Gallbladder (tissue), 1 donor: ENCODE data around the gene PLPP7.

DNA sequence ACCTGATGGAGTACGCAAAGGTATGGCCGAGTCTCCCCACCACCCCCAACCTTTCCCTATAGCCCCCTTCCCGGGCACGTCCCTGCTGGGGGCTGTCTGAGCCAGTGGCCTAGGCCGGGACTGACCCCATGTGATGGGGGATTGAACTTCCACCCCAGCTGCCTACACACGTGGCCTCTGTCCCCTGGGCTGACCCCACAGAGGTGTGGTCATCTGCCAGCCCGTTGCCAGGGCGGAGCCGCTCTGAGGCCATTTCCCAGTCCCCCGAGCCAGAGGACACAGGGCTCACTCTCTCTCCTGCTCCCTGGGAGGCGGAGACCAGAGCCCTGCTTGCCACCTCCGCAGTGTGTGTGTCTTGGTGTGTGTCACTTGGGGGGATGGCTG lies 22.0 kb downstream of the ASS1 start:
- PRO-cap: no peak

DNA sequence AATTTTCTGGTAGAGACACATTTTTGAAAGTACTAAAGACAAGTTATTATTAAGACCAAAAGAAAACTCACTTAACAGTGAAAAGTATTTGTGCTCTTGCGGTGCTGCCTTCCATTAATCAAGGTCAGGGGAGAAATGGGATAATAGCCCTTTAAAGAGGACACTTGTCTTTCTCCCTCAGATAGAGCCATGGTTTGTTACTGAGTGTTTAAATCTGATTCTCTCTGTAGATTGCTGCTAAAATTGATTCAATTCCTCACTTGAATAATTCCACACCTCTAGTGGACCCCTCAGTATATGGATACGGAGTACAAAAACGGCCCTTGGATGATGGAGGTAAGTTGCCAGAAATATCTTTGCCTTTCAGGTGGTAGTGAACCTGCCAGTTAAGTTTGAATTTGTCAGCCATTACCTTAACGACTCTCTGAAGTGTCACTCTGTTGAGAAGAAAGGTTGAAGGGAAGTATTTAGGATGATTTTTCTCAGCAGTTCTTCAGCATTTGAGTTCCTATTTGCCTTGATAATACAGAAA lies 15.9 kb downstream of the FUBP3 start:
- PRO-cap: no peak

DNA sequence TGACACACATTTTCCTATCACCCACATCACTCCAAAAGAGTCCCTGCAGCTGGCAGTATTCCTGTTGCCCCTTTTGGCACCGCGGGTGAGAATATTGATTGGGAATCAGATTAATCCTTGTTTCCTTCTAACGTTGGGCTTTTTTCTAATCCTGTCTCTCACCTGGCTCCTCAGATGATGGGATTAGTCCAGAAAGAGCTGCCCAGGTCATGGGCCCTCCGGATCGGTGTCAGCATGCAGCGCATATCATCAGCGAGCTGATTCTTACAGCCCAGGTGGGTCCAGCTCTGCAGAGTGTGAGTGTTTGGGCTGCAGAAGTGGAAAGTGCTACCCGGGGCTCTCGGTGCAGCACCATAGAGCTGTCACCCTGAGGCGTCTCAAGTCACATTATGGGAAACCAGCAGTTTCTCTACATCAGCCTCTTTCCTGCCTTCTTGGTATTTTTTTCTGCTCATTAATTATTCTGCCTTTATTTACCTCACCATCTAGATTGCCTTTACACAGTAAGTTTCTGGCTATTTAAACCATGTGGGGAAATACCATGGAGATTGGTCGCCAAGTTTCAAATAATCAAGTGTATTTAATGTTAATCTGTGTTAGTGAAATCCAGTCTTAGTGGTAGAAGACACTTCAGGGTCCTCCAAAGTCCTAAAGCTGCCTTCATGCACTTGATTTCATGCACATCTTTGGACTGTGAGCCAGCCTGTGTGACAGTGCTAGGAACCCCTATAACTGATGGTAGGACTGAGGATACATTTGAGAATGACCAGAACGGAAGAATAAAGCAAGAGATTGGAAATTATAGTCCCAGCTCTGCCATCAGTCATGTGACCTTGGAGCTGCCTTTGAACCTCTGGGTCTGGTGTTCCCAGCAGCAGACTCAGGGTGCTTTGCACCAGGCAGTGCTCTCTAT lies 40.7 kb upstream of the PRDM12 start:
- PRO-cap: no peak

GRCh38 chr9:130681937-130682357 lies 11.6 kb upstream of the EXOSC2 start:
- PRO-cap: no peak

DNA sequence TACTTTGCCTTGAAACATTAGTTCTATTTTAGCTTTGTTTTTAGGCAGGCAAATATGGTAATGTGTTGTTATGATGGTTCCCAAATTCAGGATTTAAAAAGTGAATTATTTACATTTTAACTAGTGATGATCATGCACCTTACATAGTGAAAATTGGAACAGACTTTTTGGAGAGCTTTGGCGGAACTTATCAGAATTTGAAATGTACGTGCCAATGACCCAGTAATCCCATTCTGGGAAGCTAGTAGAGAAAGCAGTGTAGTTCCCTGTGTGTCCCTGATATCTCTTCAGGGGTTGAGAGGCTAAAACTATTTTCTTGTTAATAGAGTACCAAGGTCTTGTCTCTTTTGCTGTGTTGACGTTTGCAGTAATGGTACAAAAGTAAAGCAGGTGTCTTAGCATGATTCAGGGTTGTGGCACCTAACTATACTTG lies 22.0 kb downstream of the EXOSC2 start:
- PRO-cap: no peak

GRCh38 chr9:130768096-130768945 lies 66.7 kb upstream of the ABL1 start:
- PRO-cap: no peak

- PRO-cap: no peak
These were observed 60.3 kb upstream of the ABL1 start for GRCh38 chr9:130774631-130775210.

- PRO-cap: no peak
These were observed 45.9 kb upstream of the ABL1 start for GRCh38 chr9:130788782-130789883.

- PRO-cap: bidirectional peak, plus-strand start at chr9:130835842, minus-strand start at chr9:130835841; bidirectional peak, plus-strand start at chr9:130836262, minus-strand start at chr9:130836115
These were observed 756 bp downstream of the ABL1 start for GRCh38 chr9:130835668-130836351.

DNA sequence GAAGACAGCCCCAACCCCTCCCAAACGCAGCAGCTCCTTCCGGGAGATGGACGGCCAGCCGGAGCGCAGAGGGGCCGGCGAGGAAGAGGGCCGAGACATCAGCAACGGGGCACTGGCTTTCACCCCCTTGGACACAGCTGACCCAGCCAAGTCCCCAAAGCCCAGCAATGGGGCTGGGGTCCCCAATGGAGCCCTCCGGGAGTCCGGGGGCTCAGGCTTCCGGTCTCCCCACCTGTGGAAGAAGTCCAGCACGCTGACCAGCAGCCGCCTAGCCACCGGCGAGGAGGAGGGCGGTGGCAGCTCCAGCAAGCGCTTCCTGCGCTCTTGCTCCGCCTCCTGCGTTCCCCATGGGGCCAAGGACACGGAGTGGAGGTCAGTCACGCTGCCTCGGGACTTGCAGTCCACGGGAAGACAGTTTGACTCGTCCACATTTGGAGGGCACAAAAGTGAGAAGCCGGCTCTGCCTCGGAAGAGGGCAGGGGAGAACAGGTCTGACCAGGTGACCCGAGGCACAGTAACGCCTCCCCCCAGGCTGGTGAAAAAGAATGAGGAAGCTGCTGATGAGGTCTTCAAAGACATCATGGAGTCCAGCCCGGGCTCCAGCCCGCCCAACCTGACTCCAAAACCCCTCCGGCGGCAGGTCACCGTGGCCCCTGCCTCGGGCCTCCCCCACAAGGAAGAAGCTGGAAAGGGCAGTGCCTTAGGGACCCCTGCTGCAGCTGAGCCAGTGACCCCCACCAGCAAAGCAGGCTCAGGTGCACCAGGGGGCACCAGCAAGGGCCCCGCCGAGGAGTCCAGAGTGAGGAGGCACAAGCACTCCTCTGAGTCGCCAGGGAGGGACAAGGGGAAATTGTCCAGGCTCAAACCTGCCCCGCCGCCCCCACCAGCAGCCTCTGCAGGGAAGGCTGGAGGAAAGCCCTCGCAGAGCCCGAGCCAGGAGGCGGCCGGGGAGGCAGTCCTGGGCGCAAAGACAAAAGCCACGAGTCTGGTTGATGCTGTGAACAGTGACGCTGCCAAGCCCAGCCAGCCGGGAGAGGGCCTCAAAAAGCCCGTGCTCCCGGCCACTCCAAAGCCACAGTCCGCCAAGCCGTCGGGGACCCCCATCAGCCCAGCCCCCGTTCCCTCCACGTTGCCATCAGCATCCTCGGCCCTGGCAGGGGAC lies 12.1 kb downstream of the QRFP start:
- PRO-cap: no peak

- PRO-cap: unidirectional peak, plus-strand start at chr9:130898142
These were observed 1.3 kb upstream of the QRFP start for GRCh38 chr9:130897922-130898284.

DNA sequence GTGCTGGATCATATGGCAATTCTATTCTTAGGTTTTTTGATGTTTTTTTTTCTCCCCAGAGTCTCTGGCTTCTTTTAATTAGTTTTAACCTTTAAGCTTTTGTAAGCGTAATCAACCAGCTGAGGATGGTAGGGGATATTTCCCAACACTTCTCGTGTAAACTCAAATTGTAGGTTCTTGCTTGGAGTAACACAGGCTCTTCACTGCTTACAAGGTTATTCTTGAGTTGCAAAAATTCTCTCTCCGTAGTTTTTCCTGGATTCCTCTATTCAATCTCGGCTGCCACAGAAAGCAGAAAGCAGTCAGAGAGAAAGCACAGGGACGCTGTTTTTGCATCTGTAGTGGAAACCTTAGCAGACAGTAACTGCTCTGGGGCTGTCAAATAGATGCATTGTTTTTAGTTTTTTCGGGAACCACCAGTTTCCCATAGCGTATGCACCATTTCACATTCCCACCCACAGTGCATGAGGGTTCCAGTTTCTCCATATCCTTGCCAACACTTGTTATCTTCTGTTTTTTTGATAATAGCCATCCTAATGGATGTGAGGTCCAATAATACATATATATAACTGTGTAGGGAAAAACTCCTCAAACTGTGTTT lies 12.0 kb downstream of the LAMC3 start:
- PRO-cap: no peak

DNA sequence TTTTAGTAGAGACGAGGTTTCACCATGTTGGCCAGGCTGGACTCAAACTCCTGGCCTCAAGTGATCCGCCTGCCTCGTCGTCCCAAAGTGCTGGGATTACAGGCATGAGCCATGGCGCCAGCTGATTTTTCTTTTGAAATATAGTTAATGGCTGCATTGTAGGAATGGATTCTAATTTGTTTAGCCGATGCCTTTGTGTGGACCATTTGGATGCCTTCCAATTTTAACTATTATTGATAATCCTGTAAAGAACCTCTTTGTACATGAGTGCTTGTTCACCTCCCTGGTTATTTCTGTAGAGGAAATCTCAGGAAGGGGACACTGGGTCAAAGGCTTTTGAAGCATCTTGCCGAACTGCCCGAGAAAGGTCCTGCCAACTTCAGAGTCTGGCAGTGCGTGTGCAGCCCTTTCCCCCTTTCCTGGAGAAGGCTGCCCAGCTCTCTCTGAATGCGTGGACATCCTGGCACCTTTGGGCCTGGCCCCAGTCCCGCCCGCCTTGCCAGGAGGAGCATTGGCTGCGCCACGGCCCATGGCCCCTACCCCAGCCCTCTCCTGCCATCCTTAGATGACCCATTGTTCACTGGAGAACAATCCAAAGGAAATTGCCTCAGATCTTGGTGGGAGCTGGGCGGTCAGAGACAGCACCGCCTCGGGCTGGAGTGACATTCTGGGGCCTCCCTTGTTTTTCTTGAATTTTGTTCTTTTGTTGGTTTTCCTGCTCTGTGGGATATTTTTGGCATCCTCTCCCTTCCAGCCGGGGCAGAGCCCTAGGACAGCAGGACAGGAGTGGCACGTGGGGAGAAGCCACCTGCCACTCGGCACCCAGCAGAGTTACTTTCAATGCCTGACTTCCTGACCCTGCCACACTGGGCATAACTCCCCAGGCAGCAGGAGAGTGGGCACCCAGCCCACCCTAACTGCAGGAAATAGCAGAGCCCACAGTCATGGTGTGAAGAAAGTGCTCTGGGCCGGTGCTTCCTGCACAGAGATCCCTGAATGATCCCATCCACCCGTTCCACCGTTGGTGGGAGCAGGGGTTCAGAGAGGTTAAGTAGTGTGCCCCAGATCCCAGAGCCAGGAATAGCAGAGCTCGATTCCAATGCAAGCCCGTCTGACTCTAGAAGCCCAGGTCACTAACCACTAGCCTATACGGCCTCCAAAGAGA lies 8.6 kb upstream of the NUP214 start:
- PRO-cap: no peak

DNA sequence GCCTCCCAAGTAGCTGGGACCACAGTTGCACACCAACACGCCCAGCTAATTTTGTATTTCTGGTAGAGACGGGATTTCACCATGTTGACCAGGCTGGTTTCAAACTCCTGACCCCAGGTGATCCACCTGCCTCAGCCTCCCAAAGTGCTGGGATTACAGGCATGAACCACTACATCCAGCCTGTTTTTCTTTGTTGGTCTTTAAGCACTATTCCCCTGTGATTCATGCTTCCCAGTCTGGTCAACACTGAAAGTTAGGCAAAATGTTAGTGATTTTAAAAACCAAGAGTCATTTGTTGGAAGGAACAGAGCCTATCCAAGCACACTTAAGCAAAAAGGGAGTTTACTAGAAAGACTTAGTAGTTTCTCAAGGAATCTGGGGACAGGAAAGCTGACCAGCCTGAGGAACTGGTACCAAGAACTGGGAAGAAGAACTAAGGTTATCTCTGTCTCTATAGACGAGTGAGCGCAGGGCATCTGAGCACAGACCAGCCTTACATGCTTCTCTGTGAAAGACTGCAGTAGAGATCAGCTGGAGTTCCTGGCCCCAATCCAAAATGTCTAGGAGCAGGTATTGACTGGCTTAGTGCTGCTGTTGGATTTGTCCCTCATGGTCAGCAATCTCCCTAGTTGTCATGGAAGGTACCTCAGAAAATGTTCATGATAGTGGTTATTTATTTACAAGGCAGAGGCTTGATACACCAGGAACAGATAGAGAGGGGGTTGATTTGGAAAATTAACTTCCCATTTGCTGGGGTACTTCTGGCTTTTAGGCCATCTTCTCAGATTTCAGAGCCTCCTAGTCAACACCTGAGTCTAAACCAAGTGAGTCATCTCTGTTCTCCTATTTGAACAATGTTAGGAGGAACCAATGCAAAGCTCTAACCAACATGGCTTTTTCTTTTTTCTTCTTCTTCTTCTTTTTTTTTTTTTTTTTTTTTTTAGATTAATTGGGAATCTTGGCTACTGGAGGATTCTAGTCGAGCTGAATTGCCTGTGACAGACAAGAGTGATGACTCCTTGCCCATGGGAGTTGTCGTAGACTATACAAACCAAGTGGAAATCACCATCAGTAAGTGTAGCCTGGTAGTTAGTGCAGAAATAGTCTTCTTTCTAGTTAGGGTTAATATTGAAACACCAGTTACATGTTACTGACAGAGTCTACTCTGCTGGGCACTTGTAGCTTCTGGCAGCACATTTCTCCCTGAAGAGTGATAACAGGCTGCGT lies 13.4 kb downstream of the NUP214 start:
- PRO-cap: no peak

DNA sequence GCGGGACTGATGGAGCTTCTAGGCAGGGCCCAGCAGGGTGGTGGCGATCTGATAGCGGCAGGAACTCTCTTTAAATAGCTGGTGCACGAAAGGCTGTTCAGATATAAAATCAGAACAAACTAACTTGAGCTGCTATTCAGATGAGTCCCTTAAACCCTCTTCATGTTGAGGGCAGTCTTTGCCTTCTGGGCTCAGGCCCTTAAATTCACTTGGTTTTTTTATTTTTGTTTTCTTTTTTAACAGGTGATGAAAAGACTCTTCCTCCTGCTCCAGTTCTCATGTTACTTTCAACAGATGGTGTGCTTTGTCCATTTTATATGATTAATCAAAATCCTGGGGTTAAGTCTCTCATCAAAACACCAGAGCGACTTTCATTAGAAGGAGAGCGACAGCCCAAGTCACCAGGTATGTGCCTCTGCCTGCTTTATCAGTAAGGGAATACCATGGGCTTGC lies 14.9 kb downstream of the NUP214 start:
- PRO-cap: no peak

DNA sequence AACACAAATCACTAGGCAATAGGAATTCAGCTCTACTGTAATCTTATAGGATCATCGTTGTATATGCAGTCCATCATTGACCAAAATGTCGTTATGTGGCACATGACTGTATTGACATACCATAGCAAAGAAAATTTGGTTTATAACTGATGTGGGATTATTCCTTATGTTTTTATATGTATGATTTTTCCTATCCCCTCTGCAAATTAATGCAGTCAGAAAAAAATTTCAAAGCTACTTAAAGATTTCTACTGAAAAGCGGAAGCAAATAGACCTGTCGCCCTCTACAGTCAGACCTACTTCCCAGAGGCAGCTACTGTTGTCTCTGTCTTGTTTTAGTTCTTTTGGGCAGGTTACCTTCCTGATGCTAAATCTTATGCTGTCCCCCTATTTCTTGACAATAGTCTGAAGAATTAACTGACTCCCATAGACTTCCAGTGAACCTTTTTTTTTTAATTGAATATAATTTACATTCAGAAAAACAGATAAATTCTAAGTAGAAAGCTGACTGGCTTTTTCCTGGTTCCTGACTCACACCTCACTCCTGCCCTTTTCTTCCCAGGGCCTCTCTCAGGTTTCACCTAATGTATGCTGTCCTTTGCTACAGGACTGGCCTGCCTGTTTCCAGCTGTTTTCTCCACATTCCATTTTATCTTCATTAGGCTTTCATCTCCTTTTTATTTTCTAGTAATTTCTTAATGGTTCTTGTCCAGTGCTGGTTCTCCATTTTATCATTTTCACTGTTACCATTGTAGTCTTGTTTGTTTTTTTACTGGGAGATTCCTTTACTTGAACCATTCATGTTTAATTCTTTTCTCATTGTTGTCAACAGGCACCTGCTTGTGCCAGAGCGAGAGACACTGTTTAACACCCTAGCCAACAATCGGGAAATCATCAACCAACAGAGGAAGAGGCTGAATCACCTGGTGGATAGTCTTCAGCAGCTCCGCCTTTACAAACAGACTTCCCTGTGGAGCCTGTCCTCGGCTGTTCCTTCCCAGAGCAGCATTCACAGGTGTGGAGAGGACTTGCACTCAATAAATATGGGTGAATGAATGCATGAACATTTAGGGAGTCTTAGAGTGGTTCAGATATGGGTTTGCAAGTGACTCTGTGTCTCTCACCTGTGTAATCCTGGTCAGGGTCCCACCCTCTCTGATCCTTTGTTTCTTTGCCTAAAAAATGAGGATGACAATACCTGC lies 37.2 kb downstream of the NUP214 start:
- PRO-cap: no peak

DNA sequence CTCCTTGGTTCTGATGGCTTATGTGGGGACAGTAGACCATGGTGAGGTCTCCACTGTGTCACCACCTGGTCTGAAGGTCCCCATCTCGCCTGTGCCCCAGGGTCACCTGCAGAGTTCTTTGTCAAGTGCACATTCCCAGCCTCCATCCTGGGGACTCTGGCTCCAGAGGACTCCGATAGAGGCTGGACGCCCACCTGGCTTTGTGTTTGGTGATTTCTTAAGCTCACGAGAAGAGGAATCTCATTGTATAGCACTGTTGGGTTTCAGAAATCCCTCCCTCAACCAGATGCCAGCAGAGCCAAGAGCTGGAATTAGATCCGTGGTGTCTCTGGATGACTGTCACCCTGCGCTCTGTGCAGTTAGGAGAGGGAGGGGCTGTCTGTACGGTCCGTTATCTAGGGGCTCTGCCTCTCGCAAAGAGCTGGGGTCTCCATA lies 41.6 kb downstream of the FAM78A start:
- PRO-cap: no peak

GRCh38 chr9:131258527-131259332 lies 17.6 kb downstream of the FAM78A start:
- PRO-cap: no peak

- PRO-cap: unidirectional peak, plus-strand start at chr9:131289478; unidirectional peak, plus-strand start at chr9:131289720
These were observed at the start of gene PLPP7 for GRCh38 chr9:131288799-131290029. TSS of gene PLPP7 (plus strand) at chr9:131289723.

- PRO-cap: bidirectional peak, plus-strand start at chr9:131402919, minus-strand start at chr9:131402847
These were observed 8.8 kb downstream of the PRRC2B start for GRCh38 chr9:131402582-131403250.